MCF 10A (cell line): ENCODE measurements around a stretch of chr15.

DNA sequence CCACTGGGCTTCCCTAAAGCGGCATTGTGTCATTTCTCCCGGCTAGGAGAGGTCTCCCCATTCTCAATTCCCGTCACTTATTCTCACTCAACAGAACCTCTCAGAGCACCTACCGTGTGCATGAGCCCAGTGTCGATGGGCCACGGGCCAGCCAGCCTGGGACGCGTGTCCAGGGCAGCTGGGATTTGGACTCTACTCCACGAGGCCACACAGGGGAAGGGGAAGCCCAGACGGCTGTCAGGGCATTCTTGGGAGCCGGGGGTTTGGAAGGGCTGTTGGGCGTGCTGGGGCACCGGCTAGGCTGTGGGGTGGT lies 41.6 kb upstream of the PCSK6 start:
- PRO-cap: no peak
- RRBS: 40% methylated on average over 2 of the region's 13 CpGs